SJSA1 (cell line): ENCODE results near the gene CTSV.

- RAMPAGE, long total RNA = no peak
These were observed 102.9 kb upstream of the ERCC6L2 start for GRCh38 chr9:95772307-95773352.

GRCh38 chr9:95875743-95876185 is 273 bp downstream of the ERCC6L2 start:
- RAMPAGE, long total RNA = no peak

- RAMPAGE, long total RNA = no peak
These were observed 40.6 kb downstream of the ERCC6L2 start for GRCh38 chr9:95916134-95916495.

- RAMPAGE, long total RNA = no peak
These were observed 133.7 kb downstream of the ERCC6L2 start for GRCh38 chr9:96009162-96009704.

GRCh38 chr9:96027063-96028216 is 151.9 kb downstream of the ERCC6L2 start:
- RAMPAGE, long total RNA = no peak

DNA sequence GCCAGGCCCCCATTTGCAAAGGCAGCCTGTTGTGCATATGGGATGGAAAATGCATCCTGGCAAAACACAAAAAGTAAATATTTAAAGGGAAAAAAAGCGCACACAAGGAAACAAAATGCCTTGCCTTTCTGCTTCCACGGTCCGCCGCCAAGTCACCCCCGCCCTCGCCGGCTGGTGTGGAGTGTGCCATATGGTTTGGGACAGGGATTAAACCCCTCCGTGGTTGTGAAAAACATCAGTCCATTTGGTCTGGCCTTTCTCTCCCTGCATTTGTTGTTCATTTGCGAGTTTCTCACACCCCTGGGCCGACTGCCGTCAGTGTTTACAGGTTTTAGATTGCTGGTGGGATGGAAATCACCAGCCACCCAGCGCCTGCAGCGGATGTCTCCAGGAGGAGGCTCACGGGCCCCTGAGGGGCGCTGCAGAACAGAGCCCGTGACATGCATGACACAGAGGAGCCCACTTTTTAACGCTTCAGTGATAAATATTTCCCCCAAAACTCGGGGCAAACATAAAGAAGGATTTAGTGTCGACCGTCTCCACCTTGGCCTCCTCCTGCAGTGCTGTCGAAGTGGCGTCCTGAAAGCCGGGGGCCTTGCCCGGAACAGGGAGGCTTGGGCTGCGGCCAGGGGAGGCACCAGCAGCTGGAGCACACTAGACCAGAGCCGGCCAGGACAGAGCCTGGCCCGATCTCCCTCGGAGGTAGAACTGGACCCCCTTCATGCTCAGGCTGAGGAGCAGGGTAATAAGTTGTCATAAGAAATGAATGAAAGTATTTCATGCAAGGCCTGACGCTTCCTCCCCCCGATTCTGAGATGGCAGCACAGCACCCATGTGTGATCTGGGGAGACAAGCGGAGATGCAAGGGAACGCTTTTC is 161.4 kb downstream of the HSD17B3 start:
- RAMPAGE, long total RNA = no peak

- RAMPAGE, long total RNA = no peak
These were observed 1.1 kb upstream of the ZNF367 start for GRCh38 chr9:96419240-96419715.

DNA sequence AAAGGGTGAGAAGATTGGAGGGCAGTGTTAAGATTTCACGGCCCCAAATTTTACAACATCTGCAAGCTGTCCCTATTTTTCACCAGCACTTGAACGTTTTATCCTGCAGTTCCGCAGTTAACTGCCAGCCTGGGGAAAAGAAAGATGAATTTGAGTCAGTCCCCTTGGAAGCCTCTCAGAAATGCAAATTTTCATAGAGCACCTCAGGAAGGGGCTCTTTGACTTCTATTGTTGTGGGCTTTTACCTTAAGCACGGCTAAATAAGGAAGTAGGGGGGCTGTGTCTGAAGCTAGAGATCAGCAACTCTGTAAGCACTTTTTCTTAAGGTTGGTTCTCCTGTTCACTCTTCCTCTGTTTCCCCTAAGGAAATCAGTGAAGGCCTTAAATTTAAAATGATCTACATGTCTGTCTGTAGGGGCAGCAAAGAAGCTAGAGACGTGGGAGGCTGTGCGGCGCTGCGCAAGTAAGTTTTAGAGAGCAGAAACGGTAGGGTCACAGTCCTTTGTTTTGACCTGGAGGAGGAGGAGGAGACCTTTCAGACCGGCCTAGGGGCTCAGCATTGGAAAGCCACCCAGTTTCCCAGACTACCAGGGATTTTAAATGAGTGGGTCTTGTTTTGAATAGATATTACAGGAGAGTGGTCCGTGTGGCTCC is 1.2 kb upstream of the CDC14B start:
- RAMPAGE, long total RNA = no peak

DNA sequence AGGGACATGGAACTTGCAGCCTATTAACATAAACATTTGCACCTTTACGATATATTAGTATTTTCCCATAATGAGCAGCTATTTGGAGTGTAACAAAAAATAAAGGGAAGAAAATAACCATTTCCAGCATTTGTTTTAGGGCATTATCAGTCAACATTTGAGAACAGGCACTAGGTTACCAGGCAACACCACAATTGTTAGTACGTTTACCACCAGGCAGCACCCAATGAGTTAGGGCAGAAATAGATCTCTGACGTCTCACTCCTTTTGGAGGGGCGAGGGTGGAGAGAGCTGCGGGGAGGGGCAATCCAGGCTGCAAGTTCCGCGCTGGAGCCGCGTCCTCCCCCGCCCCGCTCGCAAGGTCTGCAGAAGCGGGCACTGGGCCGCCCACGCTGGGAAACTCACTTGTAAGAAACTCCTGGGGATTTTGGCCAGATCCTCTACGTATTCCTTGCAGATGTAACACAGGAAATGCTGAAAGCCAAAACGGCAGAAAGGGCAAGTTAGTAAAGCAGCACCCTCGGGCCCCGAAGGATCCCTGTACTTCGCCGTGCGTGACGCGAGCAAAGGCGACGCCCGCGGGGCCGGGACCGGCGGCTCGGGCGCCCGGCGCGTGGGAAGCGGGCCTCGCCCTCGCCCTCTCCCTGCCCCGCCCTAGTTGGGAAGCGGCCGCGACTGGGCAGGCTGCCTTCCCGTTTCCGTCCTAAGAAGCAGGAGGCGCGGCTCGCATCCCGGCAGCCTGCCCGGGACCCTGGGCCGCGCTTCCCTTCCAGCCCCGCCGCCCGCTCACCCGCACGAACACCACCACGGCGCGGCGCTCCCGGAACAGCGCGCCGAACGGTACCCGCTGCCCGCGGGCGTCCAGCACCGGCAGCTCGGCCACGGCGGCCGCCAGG is 569 bp downstream of the PRXL2C start:
- RAMPAGE, long total RNA = no peak

DNA sequence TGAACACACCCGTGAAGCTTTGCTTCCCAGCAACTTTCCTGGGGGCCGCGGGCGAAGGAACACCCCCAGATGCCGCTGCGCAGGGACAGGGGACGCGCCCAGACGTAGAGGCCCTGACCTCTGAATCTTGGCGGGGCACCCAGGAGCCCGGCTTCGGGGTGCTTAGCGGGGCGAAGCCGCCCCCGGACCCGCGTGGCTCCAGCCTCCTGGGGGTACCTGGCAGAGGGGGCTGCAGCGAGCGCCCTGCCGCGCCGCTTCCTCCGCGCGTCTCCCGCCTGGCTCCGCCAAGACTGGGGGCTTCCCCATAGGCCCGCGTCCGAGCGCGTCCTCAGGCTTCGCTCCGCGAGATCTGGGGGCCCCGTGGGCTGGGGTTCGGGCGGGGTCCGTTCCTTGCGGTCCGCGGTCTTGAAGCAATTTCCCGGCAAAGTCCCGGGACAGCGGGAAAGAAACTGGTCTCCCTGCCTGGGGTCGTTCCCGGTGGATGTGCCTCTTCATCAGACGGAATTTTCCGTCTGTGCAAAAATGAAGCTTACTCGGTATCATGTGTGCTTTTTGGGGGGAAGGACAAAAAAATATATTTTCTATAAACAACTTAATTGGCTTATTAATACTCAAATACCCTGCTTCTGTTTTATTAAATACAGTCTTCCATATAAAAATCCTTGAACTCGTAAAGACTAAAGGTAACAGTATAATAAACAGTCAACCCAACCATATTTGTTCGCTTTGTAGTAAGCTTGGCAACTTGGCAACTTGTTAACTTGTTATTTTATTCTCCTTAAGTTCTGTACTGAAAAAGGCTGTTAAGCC is 23.2 kb upstream of the ZNF782 start:
- RAMPAGE, long total RNA = no peak

DNA sequence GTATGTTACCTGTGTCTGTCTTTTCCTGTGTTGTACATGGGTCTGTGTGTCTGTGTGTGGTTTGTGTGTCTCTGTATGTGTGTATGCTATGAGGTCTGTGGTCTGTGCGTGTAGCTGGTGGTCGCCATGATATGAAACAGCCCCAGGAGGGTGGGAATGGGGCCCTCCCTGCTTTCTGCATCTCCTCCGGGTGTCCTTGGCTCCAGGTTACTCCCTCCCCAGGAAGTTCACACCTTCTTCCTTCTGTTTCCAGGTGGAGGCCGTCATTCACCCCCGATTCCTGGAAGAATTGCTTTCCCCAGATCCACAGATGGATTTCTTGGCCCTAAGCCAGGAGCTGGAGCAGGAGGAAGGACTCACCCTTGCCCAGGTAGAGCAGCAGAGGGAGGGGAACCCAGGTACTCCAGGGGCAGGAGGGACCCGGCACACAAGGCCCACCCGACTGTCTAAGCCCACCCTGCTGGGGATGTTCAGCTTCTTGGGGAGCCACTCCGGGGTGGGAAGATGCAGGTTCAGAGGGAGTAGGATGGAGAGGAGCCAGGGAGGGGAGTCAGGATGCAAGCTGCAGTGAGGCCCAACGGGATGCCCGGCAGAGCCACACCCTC is 9.1 kb downstream of the NUTM2G start:
- RAMPAGE, long total RNA = no peak

DNA sequence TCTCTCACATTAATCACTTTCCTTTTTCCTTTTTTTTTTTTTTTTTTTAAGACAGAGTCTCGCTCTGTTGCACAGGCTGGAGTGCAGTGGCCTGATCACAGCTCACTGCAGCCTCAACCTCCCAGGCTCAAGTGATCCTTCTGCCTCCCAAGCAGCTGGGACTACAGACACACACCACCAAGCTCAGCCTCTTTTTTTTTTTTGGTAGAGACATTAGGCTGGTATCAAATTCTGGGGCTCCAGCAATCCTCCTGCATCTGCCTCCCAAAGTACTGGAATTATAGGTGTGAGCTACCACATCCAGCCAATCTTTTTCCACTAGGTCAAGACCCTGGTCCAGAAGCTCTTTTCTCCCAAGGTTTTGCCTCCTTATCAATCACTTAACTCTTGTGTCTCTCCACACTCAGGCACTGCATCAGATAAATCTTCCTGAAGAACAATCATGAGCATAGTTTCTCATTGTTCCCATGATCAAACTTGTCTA is 42.2 kb downstream of the CTSV start:
- RAMPAGE, long total RNA = no peak

DNA sequence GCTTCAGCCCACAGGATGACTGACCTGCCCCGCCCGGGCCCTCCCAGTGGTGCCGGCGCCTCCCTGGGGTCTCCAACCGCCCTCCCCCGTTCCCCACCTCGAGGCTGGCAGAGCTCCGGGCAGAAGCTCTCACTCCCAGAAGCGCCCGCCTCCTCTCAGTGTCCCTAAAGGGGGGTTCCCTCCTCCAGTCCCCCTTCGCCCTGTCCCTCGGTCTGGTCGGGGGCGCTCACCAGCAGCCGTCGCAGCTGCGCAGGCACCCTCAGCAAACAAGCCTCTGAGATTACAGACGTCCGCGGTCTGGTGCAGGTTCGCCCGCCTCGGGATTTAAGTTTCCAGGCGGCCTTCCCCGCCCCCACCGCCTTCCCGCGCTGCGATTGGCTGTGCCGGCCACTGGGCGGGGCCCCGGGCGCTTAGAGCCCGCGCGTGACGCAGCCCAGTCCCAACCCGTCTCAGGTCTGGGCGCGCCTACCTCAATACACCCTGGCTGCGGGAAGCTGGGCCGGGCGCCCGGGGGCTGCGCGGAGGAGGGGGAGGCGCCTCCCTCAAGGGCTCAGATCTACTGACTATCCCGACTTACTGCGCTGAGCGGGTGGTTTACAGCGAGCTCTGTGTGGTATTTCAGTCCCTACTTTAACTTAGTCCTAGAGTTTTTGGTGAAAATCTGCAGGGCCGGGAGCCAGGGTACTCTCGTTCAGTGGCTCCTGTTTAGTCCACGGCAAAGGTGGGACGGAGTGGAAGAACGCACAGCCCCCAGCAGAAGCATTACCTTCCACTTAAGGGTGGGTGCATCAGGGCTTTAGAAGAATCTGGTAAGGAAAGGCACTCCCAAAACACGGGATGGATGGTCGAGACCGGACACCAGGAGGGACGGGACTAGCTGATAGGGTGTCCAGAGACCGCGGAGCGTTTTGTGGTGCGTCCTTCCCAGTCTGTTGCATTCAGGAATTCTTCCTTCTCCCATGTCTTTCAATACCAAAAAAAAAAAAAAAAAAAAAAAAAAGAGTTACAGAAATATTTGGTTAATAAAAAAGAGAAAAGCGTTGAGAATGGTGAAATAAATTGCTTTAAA is at the start of gene CTSV:
Gene CTSV (minus strand): TSS at position 302 of the 1,069 bp plus-strand sequence.
- RAMPAGE, long total RNA = no peak

DNA sequence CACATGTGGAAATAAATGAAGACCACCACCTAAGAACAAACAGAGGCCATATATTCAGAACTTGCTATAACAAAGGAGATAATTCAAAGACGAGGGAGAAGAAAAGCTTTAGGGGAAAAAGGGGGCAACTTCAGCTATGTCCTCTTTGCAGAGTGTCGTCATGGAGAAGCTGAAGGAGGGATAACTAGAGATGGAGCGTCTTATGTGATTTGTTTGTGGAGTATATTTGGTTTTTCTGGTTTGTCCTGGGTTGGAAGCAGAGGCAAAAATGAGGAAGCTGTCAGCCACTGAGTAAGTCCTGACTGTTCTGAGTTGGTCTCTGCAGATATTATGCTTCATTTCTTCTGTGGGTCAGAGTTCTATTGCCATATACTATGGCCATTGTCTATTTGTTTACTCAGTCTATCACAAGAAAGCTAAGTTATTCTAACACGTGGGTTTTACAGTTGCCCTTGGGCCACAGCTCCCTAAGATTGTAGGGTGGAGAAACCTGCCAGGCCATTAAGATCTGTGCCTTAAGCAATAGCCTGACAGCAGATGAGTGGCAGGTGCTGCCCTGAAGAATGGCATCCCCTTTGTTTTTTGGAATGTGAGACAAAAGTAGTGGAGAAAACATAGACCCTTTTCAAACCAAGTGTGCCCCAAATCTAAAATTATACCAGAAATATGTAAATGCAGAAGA is 2.9 kb upstream of the CTSV start:
- RAMPAGE, long total RNA = no peak

DNA sequence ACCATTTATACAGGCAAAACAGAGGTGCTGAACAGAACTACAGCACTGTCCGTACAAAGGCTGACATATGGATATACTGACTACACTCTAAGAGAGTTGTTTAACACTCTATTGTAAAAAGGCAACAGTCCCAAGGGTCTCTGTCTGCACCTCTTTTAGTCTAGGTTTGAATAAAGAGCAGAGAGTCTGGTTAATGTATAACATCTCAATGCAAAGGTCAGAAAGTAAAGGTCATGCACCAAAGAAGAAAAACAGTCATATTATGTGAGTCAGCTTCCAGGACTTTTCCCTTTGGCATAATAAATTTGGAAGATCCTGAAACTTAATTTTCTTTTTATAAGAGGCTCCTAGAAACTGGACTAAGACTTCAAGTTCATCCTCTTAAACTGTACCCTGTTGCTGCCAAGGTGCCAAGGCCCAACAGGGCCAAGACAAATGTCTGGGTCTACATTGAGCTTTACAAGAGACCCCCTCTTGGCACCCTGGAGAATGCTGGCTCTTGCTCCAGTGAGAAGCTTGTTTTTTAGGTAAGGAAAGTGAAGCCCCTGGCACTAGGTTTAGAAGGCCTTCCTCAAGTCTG is 29.5 kb upstream of the TDRD7 start:
- RAMPAGE, long total RNA = no peak

GRCh38 chr9:97524018-97524578 is 22.6 kb downstream of the TMOD1 start:
- RAMPAGE, long total RNA = no peak

DNA sequence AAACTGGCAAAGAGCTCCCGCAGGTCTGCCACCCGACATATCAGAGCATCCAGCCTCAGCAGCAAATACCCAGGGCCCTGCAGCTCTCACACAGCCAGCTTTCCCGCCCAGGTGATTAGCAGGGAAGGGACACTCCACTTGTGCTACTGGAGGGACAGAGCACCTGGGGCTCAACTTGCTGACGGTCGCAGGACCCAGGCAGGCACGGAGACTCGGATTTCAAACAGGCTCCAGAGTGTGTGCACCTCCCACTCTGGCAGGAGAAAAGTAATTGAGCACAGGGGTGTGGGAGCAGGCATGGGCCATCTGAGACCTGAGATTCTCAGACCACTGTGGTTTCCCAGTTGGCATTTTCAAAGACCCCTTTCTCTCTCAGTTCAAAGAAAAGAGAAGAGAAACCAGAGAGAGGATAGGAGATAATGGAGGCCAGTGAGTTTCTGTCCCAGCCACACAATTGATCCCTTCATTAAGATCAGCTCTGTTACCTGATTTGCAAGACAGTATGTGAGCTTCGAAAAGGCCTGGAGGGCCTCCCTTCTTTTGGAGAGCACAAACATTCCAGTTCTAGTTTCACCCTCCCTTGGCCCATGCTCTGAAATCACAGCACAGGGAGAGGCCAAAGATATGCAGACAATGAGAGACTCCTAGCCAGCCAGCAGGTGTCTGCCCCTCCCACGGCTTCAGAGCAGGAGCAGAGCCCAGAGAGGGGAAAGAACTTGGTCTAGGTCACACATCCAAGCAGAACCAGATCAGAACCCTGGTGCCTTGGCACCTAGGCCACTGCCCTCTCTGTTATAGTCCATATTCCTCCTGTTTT is 26.8 kb downstream of the TMOD1 start:
- RAMPAGE, long total RNA = no peak

GRCh38 chr9:97572685-97573227 is 60.4 kb downstream of the TSTD2 start:
- RAMPAGE, long total RNA = no peak

- RAMPAGE, long total RNA = no peak
These were observed 26.7 kb downstream of the NCBP1 start for GRCh38 chr9:97660252-97660758.

DNA sequence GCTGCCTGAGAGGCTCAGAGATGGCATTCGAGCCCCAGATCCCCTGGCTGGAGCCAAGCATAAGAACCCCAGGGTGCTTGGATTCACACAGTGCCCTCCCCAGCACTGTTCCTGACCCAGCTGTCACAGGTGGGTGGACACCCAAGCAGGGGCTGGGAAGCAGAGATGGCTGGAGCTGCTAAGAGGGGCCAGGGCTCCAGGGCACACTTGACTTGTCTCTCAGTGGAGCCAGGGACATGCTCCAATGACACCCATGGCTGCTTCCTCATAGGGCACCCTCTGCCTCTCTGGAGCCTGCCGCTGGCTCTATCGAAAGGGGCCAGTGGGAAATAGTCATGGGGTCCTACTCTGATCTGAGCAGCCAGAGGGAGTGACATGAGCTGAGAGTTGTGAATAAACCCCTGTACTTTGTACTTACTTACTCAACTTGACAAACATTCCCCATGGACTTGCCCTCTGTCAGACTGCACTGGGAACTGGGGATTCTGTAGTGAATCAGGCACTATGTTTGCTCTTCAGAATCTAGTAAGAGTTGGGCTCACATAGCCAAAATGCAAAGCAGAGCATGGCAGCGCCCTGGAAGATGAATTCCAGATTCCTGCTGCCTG is 62.7 kb upstream of the XPA start:
- RAMPAGE, long total RNA = no peak